LHCN-M2 (cell line): ENCODE results near the genes MSL3, GPM6B and CLTRN.

GRCh38 chrX:10482139-10482694 is 138.2 kb downstream of the MID1 start:
- RAMPAGE, long total RNA, result no peak

DNA sequence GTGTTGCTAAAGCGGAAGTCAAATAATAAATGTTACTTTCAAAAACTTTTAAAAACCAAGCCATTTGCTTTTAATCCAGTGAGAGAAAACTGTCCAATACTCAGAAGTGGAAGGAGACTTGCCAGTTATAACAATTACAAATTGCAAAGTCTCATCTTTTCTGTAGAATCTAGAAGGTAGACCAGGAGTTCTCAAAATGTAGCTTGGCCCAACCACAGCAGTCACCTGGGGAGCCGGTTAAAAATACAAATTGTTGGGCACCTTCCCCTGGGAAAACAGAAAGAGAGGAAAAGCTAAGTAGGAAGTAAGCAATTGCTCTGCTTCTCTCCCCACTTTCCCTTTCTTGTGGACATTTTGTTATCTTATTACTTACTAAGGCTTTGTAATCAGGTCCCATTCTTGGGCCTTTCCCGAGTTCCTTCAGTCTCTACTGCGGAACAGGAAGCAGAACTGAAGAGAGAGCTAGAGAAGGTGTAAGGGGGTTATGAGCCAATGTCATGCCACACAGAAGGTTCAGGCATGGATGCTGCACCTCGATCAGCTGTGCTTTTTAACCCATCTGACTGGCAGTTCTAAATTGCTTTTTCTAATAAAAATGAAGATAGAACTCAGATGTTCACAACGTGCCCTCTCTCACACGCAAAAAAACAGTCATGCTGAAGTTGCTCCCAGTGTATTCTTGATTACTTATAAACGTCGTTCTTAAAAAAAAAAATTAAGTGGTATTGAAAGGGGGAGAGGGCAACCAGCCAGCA is 83.7 kb downstream of the MID1 start:
- RAMPAGE, long total RNA, result no peak

DNA sequence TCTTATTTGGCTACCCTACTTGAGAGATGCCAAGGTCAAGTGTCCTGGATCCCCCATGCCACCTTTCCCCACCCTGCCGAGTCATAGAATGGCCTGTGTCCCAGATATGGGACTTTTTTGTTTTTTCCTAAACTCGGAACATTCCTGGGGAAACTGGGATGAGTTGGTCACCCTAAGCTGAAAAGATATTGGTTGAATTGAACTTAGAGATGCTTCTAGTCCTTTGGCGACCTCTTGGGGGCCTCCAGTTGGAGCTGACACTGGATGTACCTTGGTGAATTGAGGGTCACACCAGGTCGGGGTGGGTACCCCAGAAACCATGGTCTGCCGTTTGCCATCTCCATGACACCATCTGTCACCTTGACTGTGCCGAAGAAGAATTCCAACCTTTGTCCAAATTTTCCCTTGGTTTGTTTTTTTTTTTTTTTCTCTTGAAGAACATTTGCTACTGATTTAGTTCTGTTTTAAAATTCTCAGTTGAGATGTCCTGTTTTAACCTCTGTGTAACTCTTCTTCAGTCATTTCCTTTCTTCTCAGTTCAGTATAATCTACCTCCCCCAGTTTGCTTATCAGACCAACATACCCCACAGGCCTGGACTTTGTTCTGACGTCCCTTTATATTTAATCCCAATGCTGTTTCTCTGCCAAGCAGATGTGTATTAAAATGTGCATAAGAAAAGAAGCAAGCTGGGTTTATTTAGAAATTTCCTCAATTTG is 24.1 kb downstream of the HCCS start:
- RAMPAGE, long total RNA, result no peak

DNA sequence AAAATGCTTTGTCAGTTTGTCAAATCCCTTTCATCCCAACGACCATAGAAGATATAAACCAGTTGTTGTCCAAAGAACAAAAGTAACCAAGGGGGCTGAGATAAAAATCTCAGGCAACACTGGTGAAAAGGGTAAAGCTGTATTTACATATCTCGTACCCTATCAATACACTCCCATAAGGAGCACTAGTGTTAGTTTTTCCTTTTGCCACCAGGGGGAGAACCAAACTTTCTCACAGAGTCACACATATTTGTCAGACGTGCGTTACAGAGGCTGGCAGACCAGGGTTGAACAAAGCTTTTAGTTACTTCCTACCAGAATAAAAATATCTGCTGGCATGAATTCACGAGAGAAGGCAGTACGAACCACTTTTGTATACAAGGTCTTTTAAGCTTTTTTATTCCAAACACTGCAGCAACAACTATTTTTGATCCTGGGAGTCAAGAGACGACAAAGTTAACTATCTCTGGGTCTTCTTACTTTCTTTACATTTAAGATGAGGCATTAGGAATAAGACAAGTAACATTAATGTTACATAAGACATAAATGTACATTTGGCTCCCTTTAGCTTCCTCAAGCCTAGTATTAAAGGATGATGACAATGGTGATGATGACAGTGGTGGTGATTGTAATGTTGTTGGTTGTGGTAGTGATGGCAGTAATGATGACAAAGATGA is 88.4 kb downstream of the AMELX start:
- RAMPAGE, long total RNA, result no peak

DNA sequence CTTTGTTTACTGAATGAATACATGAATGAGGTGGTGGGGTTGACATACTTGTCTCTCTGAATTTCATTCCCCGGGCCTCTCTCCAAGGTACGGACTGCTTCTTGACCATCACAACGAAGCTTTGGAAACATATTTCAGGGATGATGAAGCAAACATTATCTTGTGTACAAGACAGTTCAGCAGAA is 168.2 kb downstream of the AMELX start:
- RAMPAGE, long total RNA, result no peak

DNA sequence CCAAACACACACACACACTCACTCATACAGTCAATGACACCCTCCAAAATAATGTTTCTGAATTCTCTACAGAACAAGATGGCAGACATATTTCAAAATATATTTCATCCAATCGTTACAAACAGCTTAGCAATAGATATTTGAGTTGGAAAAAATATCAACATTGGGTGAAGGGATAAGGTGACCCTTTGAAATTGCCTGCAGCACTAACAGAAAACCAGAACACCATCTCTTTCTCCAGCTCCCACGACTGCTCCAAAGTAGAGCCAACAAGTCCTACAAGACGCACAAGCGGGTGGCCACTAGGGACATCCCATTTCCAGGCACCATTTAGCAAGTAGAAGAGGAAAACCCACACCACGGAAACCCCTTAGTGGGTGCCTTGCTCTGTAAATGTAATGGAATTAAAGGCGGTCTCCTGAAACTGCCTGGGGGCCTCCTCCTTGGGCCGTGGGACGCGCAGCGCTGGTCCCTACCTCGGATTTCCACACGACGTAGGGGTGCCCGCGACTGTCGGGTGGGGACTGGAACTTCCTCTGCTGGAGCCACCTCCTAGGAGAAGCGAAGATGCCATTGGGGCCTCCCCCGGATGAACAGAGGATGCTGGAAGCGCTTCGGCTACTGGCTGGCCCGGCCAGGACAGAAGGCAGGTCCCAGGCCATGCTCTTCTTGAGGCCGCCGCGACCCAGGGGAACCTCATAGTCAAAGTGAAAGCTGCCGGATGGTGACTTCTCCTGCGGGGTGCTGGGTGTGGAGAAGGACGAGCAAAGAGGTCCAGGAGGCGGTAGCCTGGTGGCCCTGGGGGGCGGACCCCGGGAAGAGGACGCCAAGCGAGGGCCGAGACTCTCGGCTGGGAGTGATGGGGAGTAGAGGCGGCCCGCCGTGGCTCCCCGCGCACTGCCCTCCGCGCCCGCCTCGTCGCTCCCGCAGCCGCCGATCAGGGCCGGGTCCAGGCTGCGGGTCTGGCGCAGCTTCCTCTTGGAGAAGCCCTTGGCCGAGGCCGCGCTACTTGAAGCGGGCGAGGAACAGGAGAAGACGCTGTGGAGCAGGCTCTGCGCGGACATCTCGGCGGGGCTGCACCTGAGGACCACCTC is 1.6 kb downstream of the ARHGAP6 start:
- RAMPAGE, long total RNA, result no peak

DNA sequence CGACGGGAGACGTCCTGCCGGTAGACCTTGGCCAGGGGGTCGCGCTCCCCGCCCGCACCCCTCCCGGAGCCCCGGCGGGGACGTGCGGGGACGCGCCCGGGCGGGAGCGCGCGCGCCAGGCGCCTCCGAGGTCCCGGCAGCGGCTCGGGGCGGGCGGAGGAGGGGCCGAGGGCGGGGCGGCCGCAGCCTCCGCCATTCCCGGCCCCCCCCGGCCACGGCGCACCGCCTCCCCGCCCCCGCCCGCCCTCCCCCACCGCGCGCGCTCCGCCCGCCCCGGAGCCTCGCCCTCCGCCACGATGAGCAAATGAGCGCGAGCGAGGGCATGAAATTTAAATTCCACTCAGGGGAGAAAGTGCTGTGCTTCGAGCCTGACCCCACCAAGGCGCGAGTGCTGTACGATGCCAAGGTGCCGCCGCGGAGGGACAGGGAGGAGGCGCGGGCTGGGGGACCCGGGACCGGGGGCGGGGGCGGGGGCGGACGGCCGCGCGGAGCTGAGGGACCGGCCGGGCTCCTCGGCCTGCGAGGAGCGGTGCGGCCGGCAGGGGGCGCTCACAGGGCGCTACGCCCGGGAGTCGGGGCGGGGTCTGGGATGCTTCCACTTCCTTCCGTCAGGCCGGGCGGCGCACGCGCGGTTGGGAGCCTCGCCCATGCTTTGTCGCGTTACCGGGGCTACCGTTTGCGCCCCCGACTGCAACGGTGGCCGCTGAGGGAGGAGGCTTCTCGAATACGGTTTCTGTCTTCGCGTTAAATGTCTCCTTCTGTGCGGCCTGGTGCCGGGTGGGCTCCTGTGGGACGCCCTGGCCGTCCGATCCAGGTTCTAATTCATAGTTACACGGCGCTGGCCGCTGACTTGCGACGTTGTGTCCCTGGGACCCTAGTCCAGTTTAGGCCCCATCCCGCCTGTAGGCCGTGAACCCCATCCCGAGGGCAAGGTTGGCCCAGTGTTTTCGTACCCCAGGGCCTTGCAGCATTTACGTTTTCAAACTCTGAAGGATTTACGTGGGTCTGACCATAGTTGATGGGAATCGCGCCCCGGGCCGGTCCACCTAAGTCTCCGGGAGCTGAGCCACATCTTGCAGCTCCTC is at the start of gene MSL3:
TSS of gene MSL3 (plus strand) at position 278 of the 1,085 bp plus-strand sequence.
- RAMPAGE, long total RNA, result start-site peak on the plus strand centred at position 274 of the sequence, 6 bp wide, 17 reads

DNA sequence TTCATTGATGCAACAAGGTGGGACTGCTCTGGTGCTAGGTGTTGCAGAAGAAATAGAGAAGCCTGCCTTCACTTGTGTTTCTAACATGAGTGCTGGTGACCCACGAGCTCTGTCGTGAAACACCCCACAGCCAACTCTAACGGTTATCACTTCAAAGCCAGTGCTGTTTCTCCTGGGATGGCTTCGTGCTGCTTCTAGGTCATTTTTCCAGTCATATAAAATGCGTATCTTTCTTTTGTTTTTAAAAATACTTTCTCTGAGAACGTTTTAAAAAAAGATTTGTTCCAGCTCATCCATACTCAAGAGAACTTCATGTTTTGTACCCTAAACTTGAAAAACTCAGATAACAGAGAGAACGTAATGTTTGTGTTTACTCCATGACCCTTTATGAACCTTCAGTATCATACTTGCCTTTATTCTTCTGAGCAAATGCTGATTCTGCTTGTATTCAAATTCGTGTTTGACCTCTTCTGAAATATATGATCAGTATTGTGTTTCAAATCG is 18.7 kb upstream of the PRPS2 start:
- RAMPAGE, long total RNA, result no peak

GRCh38 chrX:12946671-12947120 is 28.2 kb upstream of the TMSB4X start:
- RAMPAGE, long total RNA, result no peak

- RAMPAGE, long total RNA, result no peak
Observed at GRCh38 chrX:12981955-12982376, 7.1 kb downstream of the TMSB4X start.

- RAMPAGE, long total RNA, result no peak
Observed at GRCh38 chrX:13015853-13016416, 28.5 kb downstream of the FAM9C start.

DNA sequence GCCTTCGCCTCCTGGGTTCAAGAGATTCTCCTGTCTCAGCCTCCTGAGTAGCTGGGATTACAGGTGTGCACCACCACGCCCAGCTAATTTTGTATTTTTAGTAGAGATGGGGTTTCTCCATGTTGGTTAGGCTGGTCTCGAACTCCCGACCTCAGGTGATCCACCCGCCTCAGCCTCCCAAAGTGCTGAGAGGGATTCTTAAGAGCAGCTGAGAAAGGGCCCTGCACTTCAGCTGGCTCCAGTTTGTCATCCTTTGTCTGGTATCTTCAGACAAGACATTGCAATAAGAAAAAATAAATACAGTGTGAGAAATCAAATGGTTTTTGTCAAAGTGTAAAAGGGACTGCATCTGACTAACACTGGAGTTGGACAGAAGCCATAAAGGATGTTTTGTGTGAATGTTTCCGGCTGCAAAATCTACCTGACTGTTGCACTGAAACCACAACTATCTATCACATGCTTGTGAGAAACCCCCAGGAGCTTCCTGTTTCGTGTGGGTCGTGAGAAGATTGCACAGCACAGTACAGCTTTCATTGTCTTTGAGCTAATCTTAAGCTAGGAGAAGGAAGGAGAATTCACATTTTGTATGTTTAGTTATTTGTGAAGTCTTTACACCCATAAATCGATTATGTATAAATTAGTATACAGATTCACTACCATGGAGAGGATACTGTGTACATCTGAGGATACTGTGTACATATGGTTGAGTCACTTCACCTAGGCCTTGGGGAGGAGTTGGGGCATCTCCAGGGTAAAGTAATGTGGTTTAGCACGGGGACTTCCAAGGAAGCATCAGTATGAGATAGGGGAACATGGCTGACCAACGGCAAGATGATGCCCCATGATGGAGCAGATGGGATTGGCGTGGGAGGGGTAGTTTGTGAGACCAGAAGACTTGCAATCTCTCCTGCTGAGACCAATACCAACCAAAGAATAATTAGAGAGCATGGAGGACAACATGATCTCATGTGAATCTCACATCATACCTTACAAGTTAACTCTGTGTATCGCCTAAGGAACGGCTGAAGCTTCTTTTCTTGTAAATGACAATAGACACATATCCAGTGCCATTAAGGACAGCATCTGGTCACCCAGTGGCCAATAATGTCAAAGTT is 42.9 kb upstream of the FAM9C start:
- RAMPAGE, long total RNA, result no peak

DNA sequence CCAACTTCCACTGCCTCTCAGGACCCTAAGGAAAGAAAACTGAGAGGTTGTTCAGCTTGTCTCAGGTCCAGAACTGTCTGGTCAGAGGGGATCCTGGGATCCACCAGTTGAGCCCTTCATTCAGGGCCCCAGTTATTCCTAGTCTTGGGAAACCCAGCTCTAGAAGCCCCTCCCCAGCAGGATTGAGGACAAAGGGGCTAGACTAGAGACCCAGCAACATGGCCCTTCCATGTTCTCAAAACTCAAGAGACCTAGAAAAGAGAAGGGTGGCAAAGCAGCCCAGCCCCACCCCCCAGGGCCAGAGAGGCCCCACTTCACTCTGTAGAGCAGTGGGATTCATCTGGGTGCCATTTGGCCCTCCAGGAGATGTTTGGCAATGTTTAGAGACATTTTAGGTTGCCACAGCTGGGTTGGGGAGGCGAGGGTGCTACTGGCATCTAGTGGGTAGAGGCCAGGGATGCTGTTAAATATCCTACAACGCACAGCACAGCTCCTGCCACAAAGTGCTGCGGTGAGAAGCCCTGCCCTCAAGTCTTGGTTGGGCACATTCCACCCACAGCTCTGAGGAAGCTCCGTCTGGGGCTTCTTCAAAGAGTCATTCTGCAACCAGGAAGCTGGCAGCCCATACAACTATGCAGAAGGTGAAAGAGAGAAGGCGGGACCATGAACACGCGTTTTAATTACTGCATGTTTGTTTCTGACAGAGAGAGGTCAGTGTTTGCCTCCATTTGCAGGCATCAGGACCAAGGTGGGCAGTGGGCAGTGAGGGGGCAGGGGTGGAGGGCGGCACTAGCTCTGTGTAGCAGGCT is 48.0 kb upstream of the FAM9C start:
- RAMPAGE, long total RNA, result no peak

GRCh38 chrX:13652299-13652711 is 636 bp upstream of the TCEANC start:
- RAMPAGE, long total RNA, result no peak

DNA sequence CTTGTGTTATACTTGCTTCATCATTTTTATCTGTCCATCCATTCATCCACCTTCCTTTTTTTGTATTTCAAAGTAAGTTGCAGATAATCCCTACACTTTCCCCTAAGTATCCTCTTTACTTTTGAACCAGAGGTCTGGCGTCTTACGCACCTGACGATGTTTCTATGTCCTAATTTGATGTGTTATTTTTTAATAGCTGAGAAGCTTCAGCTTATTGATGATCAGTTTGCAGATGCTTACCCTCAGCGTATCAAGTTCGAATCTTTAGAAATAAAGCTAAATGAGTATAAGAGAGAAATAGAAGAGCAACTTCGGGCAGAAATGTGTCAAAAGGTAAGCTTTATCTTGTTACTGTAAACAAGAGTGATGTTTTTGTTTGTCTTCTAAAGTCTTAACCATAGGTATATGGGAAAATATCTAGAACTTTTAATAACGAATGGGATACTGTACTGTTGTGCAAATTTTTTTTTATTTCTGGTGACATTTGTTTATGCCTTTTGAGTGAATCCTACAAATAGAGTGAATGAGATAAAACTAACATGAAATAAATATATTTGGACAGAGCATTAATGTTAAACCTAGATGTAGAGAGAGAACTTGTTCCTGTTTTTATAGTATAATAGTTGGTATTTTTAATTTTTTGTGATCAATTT is 11.7 kb downstream of the OFD1 start:
- RAMPAGE, long total RNA, result no peak

DNA sequence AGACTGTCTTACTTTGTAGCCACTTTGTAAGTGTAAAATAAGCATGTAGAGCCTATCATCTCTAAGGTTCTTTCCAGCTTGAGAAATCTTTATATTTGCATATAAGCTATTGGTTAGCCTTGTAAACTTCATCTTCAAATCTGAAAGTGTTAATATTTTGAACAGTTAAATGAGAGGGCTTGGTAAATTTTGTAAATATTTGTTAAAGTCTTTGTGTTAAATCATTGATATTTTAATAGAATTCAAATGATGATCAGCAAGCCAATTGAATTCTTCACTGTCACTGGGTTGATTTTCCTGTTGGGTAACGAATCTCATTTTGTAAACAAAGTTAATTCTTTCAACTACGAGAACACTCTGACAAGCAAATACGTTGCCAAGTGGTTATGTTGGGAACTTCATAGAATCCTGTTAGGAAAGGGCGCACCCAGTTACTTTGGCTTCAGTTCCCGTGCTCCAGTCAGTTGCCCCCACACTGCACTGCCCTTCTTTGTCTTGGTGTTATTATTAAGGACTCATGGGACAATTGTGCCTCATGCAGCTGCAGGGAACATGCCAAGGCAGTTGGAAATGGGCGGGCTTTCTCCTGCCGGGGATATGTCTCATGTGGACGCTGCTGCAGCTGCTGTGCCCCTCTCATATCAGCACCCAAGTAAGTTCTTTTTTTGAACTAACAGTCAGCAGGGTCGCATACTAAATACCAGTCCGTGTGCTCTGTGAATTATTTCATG is 28.8 kb downstream of the OFD1 start:
- RAMPAGE, long total RNA, result no peak

GRCh38 chrX:13816867-13817453 is at the start of gene GPM6B:
Gene GPM6B, minus strand, starts transcription at chrX:13817093.
- RAMPAGE, long total RNA, result no peak

- RAMPAGE, long total RNA, result no peak
Observed at GRCh38 chrX:15384633-15385397, 602 bp upstream of the VEGFD start.

GRCh38 chrX:15579812-15580875 is 20.6 kb downstream of the ACE2 start:
- RAMPAGE, long total RNA, result no peak

DNA sequence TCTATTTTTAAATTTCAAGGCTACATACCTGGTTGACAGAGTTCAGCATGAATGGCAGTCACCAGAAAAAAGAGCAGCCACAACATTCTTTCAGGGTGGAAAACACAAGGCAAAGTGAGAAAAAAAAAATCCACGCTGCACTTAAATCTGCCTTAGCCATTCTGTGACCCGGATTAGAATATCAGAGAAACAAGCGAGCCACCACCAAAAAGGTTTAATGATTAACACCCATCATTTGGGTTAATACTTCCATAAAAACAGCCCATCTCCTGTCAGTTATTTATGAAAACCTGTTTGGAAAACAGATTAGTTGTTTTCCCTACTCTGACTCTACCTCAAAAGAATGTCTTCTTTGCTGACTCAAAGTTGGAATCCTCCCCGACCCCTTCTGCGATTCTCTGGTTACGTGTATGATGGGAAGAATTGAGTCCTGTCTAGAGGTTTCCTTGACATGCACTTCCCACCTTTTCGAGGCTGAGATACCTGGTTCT is at the start of gene CLTRN:
TSS of gene CLTRN (minus strand) at position 116 of the 491 bp plus-strand sequence.
- RAMPAGE, long total RNA, result no peak